RPMI7951 (cell line): ENCODE measurements around the gene CCK.

GRCh38 chr3:41101985-41102555 is 97.2 kb upstream of the CTNNB1 start:
- RAMPAGE, long total RNA: no peak

- RAMPAGE, long total RNA: no peak
Measured at GRCh38 chr3:41198577-41199170, 631 bp upstream of the CTNNB1 start.

- RAMPAGE, long total RNA: no peak
Measured at GRCh38 chr3:41233435-41234063, 34.2 kb downstream of the CTNNB1 start.

GRCh38 chr3:41627351-41628043 is 334.4 kb downstream of the ULK4 start:
- RAMPAGE, long total RNA: no peak

GRCh38 chr3:41646694-41647354 is 315.1 kb downstream of the ULK4 start:
- RAMPAGE, long total RNA: no peak

- RAMPAGE, long total RNA: no peak
Measured at GRCh38 chr3:41688526-41688959, 273.4 kb downstream of the ULK4 start.

- RAMPAGE, long total RNA: no peak
Measured at GRCh38 chr3:42024646-42025410, 62.9 kb upstream of the ULK4 start.

GRCh38 chr3:42211818-42212570 is 54.0 kb downstream of the CCK start:
- RAMPAGE, long total RNA: no peak

DNA sequence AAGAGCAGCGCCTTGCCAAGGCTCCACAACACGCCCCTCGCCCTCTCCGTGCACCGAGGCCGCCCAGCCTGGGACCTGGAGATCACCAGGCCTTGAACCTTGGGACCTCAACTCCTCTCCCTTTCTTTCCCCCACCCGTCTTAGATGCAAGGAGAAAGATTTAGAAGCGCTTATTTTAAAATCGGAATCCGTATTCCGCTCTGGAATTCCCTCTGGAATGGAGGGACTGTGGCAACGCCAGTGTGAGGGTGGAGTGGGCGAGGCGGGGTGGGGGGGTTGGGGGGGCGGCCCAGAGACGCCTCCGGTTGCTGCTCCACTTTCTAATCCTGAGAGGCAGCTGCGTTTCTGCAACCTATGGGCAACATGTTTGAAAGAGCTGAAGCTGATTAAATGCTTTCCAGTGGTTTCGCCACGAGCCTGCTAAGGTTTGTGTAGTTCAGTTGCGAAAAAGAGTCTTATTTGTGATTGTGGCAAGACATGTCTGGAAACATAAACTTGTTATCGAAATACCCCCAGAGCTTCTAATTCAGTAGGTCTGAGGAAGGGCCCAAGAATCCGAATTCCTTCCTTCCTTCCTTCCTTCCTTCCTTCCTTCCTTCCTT is at the start of gene CCK:
Gene CCK (minus strand): TSS at position 219 of the 602 bp plus-strand sequence.
- RAMPAGE, long total RNA: no peak

DNA sequence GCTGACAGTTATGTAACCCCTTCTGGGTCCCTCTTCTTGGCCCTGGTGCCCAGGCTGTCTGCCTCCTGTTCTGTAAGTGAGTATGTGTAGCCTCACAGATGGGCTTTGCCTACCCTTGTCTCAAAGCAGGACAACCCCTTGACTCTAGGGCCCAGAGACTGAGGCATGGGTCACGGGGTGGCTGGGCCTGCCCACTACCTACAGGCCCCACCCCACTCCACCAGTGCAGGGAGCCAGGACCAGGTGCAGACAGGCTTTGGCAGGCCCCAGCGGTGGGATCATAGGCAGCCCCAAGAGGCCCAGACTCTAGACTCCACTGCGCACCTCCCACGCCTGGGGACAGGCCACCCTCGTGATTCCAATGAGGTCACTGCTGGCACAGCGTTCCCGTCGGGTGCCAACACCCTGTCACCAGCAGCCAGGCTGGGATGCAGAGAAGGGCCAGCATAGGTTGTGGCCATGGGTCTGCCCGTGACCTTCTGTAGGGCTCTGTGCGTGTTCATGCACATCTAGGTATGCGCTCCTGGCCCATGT is 12.8 kb downstream of the VIPR1 start:
- RAMPAGE, long total RNA: no peak

DNA sequence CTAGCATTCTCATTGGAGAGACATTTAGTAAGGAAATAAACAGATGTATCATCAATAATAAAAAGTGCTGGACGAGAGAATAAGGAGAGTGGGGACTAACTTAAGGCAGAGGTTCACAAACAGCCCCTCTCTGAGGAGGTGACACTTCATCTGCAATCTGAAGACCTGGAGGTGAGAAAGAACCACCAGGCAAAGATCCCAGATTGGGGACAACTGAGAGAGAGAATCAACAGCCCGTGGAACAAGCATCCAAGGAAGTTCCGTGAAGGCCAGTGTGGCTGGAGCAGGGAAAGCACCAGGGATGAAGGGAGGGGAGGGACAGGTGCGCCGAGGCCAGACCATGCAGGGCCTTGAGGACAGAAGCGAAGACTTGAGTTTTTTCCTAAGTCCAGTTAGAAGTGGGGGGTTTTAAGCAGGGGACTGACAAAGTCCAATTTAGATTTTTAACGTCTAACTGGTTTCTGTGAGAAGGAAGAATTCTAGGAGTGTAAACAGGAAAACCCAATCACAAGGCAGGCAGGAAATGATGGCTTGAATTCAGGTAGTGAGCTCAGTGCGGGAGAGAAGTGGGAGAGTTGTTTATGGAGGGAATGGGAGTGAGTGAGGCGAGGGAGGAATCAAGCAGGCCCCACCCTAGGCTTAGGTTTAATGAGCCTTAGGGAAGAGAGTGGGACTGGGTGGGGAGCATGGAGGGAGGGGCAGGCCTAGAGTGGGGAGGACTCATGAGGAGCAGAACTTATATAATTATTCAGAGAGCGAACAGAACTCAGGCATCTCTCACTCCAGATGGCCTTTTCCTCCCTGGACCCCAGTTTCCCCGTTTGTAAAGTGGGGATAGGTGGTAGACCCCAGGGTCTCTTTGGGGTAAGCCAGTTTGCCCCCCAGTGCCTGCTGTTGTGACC is 17.7 kb downstream of the VIPR1 start:
- RAMPAGE, long total RNA: no peak

DNA sequence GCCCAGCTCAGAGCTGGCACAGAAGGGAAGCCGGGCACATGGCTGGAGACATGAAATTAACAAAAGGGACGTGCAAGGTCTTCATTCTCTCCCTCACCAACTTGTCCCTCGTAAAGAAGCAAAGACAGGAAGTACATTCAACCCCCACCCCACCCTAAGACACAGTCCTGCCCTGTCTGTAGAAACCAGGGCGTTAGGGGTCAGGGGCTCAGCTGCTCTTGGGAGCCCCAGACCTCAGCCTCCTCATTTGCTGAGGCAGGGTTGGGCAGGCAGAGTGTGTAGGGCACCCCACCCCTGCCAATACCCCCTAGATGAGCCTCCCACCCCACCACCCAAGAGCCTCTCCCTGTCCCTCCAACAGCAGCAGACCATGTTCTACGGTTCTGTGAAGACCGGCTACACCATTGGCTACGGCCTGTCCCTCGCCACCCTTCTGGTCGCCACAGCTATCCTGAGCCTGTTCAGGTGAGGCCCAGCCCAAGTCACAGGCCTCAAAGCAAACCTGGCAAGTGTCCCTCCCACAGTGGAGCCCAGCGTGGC is 24.7 kb downstream of the VIPR1 start:
- RAMPAGE, long total RNA: no peak

GRCh38 chr3:42591680-42592157 is 1.1 kb downstream of the SS18L2 start:
- RAMPAGE, long total RNA: no peak

DNA sequence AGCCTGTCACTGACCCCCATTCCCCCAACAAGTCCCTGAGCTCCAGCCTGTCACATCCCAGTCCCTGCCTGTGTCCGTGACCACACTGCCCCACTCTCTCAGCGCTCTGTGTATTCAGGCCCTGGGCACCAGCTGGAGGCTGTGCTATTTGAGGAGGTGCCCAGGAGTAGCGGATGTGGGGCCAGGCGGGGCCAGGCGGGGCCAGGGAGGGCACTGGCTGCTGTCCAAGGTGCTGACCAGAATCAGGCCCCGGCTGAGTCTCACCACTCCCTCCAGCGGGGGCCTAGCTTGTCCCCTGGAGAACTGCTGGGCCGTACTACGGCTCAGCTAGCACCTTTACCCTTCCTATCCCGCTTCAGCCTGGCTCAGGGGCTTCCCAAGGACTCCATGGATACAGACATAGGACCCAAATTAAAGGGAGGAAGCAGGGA is 1.2 kb downstream of the HHATL start:
- RAMPAGE, long total RNA: no peak

DNA sequence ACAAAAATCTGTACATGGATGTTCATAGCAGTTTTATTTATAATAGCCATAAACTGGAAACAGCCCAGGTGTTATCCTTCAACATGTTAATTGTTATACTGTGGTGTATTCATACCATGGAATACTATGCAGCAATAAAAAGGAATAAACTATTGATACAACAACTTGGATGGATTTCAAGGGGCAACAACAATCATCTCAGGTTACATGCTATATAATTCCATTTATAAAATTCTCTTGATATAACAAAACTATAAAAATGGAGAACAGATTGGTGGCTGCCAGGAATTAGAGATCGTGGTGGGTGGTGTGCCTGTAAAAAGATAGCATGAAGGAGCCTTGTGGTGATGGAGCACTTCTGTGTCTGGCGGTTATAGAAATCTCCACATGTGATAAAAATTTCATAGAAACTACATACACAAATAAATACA is 26.9 kb downstream of the SNRK start:
- RAMPAGE, long total RNA: no peak

GRCh38 chr3:43477488-43477941 is 144.3 kb downstream of the ANO10 start:
- RAMPAGE, long total RNA: no peak

DNA sequence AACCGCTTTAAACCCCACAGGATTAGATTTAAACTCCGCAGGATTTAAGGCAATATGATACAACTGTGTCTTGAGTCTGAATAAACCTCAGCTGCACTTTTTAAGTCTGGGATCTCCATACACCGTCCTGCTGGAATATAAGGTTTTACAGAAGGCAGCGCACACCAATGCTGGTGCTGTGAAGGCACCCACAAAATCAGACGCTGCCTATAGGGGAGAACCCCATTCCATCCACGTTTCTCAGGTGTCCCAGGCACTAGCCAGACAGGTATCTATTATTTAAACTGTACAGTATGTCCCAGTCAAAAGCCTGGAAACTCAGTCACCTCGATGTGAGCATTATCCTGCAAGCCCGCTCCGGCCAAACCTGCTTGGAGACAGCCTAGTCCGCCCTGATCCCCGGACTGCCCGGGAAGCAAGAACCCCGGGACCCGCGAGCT is 750 bp downstream of the ANO10 start:
- RAMPAGE, long total RNA: no peak

- RAMPAGE, long total RNA: no peak
Measured at GRCh38 chr3:43736428-43737132, 45.8 kb downstream of the ABHD5 start.

DNA sequence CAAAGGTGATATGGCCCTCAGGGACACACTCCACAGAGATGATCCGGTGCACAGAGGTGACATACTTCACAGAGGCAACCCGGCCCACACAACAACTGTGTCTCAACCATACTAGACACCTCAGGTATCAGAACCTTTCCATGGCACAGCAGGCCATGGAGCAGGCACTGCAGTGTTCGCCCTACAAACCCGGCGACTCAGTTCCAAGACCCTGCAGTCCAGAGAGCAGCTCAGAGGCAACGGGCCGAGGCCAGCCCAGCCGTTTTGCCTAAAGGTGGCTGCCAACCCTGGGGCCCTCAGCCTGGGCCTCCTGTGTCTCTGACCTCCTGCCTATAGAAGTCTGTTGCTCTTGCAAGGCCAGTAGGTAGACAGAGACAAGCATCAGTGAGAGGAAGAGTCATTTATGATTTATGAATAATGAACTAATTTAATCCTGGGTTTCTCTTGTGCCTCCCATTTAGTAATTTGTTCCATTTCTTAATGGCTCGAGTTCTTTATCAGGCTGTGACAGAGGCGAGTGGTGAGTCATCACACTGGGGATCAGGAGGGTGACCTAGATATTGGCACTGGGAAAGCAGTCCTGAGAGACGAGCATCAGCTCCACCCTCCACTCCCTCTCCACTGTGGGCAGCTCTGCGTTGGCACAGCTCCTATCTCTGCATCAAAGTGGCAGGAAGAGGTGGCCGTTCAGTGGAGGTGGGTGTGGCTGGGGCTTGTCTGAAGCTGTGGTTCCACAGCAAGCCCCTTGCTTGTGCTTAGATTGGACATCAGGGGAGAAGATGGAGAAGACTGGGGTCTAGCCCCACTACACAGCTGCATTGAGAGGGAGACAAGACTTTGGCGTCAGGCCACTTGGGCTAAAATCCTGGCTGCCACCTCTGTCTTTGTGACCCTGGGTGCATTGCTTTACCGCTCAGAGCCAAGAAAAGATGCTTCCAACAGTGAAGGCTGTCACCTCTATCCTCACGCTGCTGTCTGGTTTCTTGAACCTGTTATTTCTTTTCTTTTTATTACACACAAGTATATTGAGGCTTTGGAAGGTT is 79.9 kb downstream of the ABHD5 start:
- RAMPAGE, long total RNA: no peak

DNA sequence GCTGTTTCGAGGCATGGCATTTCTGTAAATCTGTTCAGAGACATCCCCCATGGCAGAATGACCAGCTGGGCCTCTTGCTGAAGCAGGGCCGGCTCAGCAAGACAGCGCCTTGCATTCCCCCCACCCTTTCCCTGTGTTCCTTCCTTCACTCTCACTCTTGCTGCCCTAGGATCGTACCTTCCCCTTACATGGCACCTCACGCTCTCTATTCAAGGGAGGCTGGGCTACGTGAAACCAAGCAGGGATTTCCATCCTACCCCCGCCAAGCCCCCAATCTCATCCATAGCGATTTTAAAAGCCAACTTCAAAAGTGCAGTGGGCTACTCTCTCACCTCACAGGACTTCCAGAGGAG is 192.5 kb downstream of the ABHD5 start:
- RAMPAGE, long total RNA: no peak